Zone of skin (tissue), 1 donor: ENCODE measurements around a stretch of chr17.

- RRBS, result no CpG with 5 or more reads among the region's 7 CpGs
Measured at GRCh38 chr17:67606869-67607246, 110.9 kb upstream of the NOL11 start.

DNA sequence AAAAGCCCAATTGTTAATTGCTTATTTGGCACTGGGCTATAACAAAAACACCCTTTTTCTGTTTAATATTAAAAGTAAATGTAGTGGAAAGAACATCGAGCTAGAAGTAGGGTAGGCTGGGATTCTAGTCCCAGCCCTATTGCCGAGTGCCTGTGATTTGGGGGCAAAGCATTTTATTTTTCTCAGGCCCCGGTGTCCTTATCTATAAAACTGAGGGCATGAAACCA, 60.4 kb upstream of the NOL11 start:
- RRBS, result no CpG with 5 or more reads among the region's 3 CpGs

- RRBS, result no CpG with 5 or more reads among the region's 25 CpGs
Measured at GRCh38 chr17:67718075-67718705, 454 bp downstream of the NOL11 start.

DNA sequence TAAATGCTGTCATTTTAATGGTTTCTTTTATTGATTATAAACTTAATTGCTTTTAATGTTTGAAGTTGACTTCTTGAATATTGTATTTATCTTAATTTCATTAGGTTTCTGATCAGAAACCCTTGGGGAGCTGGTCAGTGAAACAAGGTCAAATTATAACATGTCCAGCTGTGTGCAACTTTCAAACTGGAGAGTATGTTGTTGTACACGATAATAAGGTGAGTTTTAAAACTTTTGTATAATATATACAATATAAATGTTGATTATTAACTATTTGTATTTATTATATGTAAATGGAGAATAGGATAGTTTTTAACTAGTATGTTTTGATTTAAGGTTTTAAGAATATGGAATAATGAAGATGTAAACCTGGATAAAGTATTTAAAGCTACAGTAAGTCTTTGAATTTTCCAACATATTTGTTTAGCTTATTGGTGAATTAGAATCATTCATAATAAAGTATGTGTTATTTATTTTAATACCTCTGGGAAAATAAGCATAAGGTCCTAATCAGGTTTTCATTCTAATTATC, 1.9 kb downstream of the NOL11 start:
- RRBS, result no CpG with 5 or more reads among the region's 1 CpG

- RRBS, result no CpG with 5 or more reads among the region's 7 CpGs
Measured at GRCh38 chr17:67827690-67828127, 2.4 kb downstream of the BPTF start.

DNA sequence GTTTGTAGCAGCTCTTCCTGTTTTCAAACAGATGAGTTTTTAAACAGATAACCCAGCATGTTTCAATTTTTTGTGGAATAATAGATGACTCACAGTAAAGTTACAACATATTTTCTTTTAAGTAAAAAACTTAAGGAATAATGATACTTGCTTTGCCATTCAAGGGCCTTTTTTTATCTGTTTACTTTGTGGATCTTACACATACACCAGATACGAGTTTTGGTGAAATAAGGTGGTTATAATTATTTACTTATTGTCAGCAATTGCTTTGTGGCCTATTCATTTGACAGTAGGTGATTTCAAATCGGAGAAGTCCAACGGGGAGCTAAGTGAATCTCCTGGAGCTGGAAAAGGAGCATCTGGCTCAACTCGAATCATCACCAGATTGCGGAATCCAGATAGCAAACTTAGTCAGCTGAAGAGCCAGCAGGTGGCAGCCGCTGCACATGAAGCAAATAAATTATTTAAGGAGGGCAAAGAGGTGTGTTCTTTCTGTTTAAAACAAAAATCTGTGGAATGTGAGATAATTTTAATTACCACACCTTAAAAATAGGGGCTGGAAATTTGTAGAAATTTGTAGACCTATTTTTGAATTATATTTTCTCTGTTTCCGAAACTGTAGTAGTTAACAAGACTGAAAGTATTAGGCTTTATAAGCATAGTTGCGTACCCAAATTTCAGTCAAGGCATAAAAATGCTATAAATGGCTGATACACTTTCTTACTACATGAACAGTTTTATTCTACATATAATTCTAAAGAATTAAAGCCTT, 66.4 kb downstream of the BPTF start:
- RRBS, result no CpG with 5 or more reads among the region's 8 CpGs

- RRBS, result no CpG with 5 or more reads among the region's 3 CpGs
Measured at GRCh38 chr17:67909286-67909784, 84.0 kb downstream of the BPTF start.

DNA sequence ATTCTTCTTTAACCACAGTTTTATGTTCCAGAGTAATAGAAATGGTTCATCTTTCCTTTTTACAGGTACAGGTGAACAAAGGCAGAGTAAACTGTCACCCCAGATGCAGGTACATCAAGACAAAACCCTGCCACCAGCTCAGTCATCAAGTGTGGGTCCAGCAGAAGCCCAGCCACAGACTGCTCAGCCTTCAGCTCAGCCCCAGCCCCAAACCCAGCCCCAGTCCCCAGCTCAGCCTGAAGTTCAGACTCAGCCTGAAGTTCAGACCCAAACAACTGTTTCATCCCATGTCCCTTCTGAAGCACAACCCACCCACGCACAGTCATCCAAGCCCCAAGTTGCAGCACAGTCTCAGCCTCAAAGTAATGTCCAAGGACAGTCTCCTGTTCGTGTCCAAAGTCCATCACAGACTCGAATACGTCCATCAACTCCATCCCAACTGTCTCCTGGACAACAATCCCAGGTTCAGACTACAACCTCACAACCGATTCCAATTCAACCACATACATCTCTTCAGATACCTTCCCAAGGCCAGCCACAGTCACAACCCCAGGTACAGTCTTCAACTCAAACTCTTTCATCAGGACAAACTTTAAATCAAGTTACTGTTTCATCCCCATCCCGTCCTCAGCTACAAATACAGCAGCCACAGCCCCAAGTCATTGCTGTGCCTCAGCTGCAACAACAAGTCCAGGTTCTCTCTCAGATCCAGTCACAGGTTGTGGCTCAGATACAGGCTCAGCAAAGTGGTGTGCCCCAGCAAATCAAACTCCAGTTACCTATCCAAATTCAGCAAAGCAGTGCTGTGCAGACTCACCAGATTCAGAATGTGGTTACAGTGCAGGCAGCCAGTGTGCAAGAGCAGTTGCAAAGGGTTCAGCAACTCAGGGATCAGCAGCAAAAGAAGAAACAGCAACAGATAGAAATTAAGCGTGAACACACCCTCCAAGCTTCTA, 50.6 kb downstream of the C17orf58 start:
- RRBS, result no CpG with 5 or more reads among the region's 7 CpGs

- RRBS, result no CpG with 5 or more reads among the region's 4 CpGs
Measured at GRCh38 chr17:68124391-68125082, 89.0 kb downstream of the KPNA2 start.

- RRBS, result no CpG with 5 or more reads among the region's 22 CpGs
Measured at GRCh38 chr17:68248187-68248652, 377 bp downstream of the AMZ2 start.

DNA sequence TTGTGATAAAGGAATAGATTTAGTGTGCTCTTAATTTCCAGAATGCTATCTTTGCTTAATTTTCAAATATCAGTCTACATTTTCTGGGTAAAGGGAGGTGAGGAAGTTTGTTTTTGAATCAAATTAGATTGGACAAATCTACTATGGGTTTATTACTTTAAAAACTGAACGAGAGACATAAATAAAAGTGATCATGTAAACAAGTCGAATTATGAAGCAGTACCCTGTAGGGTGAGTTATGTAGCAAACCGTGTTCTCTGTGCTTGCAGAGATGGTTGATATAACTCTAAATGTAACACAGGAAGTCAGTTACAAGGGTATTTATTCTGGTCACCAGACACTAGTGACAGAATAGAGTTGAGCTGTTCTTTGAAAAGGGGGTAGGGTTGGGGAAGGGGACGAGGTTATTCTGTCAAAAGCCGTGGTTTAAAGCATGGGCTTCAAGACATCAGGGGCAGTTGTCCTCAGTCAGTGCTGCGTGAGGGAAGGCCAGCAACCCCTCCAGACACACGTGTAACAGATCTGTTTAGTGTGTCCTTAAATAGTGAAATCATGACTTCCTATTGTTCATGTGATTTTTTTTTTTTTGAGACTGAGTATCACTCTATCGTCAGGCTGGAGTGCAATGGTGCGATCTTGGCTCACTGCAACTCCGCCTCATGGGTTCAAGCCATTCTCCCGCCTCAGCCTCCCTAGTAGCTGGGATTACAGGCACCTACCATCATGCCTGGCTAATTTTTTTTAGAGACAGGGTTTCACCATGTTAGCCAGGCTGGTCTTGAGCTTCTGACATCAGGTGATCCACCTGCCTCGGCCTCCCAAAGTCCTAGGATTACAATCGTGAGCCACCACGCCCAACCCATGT, 5.6 kb downstream of the AMZ2 start:
- RRBS, result no CpG with 5 or more reads among the region's 14 CpGs

DNA sequence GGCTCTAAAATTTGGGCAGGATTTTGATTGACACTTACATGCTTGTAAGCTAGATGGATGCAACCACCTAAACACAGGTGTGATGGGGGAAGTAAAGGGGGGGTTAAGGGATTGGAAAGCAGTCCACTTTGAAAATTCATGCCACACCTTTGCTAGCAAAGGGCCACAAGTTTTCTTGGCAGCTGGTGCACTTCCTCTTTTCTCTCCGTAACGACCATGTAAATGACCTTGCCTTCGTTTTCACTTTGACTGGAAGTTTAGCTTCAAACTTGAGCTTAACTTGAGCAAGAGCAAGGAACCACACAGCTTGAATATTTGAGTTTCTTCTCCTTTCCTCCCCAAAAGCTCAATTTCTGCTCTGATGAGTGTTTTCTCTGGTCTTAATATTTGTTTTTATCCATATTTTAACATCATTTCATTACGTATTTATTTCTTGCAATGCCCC, 14.2 kb upstream of the PRKAR1A start:
- RRBS, result no CpG with 5 or more reads among the region's 4 CpGs

DNA sequence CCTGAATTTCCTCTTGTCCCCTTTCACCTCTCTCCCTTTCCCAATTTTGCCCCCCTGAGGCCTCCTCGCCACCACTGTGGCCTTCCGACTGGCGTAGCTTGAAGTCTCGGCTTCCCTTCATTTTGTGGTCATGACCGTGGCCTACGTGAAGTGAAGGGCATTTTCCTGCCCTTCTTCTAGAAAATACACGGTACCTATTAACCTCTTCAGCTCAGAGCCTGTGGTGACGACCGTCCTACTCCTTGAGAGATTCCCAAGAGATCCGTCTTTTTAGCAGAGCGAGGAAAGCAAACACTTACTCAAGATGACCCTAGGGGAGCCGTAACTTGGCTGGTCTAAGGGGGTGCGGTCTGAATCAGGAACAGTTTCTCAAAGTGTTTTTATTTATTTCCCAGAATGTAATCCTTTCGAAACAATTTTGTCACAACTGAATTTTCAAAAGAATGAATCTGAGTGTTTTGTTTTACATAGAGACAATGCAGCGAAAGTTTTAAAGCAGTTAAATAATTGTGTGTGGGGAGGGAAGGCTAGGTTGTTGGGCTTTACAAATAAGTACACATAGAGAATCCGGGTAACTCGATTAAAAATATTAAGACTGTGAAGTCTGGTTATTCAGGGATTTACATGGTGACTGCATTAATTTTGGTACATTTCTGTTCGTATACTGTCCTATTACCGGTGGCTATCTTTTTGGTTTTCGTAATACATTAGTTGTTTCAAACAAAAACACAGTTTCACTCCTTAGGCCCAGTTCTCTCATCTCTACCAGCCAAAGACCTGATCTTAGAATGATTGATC, 1.1 kb downstream of the PRKAR1A start:
- RRBS, result 5% methylated on average over 4 of the region's 20 CpGs

- RRBS, result no CpG with 5 or more reads among the region's 8 CpGs
Measured at GRCh38 chr17:68514683-68515246, 2.5 kb downstream of the PRKAR1A start.

DNA sequence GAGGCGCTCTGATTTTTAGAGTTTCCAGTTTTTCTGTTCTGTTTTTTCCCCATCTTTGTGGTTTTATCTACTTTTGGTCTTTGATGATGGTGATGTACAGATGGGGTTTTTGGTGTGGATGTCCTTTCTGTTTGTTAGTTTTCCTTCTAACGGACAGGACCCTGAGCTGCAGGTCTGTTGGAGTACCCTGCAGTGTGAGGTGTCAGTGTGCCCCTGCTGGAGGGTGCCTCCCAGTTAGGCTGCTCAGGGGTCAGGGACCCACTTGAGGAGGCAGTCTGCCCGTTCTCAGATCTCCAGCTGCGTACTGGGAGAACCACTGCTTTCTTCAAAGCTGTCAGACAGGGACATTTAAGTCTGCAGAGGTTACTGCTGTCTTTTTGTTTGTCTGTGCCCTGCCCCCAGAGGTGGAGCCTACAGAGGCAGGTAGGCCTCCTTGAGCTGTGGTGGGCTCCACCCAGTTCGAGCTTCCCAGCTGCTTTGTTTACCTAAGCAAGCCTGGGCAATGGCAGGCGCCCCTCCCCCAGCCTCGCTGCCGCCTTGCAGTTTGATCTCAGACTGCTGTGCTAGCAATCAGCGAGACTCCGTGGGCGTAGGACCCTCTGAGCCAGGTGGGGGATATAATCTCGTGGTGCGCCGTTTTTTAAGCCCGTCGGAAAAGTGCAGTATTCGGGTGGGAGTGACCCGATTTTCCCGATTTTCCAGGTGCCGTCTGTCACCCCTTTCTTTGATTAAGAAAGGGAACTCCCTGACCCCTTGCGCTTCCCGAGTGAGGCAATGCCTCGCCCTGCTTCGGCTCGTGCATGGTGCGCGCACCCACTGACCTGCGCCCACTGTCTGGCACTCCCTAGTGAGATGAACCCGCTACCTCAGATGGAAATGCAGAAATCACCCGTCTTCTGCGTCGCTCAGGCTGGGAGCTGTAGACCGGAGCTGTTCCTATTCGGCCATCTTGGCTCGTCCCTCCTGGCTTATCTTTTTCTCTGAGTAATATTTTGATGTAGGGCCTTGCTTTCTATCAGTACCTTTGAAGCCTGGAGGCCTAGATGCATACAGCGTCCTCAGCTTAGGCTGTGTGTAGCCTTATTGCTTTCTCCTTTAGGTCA, 49.3 kb upstream of the ABCA8 start:
- RRBS, result no CpG with 5 or more reads among the region's 36 CpGs

DNA sequence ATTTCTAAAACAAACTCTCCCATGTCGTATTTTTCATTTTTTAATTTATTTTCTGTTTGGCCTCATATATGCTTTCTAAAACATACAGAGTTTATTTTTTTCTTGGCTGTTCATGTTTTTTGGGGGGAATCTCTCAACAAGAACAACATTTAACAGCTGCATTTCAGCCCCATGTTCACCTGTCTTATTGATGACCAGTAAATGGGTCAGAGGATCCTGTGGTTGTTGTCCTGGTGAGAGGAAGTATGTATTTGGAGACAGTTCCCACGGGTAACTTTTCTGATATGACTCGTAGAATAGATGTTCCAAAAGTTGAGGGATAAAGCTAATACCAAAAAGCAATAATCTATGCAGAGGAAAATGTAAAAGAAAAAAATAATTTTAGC, 42.5 kb downstream of the ABCA9 start:
- RRBS, result no CpG with 5 or more reads among the region's 3 CpGs

- RRBS, result 86% methylated on average over 2 of the region's 10 CpGs
Measured at GRCh38 chr17:69065484-69066319, 5.0 kb upstream of the ABCA9 start.

- RRBS, result no CpG with 5 or more reads among the region's 4 CpGs
Measured at GRCh38 chr17:69090367-69090823, 29.7 kb upstream of the ABCA9 start.

GRCh38 chr17:69248287-69249039, 19.8 kb upstream of the ABCA10 start:
- RRBS, result no CpG with 5 or more reads among the region's 5 CpGs

DNA sequence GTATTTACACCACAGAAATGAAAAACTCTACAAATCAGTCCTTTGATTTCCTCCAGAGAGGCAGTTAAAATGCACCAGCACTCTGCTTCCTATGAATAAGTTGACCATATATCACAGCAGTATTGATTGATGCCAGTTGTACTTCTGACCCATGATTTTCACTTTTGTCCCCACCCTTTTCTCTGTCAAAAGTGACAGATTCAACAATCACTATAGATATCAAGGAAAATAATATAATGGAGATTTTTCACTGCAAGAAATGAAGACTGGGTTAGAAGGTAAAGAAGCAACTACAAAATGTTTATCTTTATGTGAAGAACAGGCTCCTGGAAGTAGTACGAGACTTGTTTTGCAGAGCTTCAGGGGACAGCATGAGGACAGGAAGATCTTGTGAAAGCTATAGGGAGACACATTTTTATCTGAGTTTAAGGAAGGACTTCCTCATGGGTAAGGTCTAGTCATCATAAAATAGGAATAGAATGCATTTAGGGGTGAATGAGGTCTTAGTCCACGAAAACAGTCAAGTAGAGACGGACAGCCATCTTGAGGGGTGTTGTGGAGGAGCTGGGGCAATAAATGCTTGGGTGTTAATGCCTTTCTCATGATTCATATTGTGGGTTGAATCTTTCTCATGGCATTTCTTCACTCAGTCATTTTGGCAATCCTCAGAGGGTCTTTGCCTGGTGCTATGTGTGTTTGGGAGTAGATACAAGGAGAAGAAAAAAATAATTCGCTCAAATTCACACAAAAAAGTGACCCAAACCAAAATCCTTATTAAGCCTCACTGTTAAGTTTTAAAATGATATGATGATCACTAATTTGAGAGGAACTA, 24.2 kb downstream of the KCNJ16 start:
- RRBS, result no CpG with 5 or more reads among the region's 4 CpGs